Metastatic Lung Carcinoma in the Adrenal Gland (tissue), 1 donor: Measurements from ENCODE around the gene FRRS1L.

DNA sequence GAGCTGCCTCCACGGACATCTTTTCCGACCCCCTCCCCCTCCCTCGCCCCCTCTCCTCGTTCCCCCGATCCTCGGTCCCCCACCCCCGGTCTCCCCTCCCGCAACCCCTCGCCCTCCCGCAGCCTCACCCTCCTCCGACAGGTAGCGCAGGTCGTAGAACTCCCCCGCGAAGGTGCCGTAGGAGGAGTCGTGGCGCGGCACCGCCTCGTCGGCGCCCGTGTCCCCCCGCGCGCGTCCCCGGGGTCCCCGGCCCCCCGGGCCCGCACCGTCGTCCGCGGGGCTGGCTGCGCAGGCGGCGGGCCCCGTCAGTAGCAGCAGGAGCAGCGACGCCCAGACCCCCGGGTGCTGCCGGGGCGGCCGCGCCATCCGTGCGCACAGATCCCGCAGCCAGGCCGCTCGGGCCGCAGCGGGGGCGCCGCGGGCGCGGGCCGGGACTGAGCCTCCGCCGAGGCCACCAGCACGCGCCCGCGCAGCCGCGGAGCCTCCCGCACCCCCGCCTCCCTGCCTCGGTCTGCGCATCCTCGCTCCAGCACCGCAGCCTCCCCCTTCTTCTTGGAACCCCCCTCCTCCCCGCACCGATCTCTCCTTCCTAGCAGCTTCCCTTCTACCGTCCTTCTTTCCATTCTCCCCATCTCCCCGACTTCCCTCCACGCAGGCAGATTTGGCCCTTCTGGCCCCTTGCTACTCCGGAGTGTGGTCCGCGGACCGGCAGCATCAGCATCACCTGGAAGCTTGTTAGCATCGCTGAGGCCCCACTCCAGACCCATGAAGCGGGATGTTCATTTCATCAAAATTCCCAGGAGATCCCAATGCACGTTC lies at the start of gene FRRS1L:
FRRS1L (minus strand) TSS at position 477 of the 819 bp plus-strand sequence.
- PRO-cap: no peak

- PRO-cap: no peak
Observed at GRCh38 chr9:109248268-109248635, 72.6 kb downstream of the EPB41L4B start.

- PRO-cap: no peak
Observed at GRCh38 chr9:109255423-109256342, 65.2 kb downstream of the EPB41L4B start.

GRCh38 chr9:109299687-109300160 lies 21.1 kb downstream of the EPB41L4B start:
- PRO-cap: no peak

GRCh38 chr9:109304268-109304845 lies 16.5 kb downstream of the EPB41L4B start:
- PRO-cap: no peak

- PRO-cap: no peak
Observed at GRCh38 chr9:109346464-109346789, 25.6 kb upstream of the EPB41L4B start.

- PRO-cap: no peak
Observed at GRCh38 chr9:109409824-109410597, 88.1 kb downstream of the PTPN3 start.

DNA sequence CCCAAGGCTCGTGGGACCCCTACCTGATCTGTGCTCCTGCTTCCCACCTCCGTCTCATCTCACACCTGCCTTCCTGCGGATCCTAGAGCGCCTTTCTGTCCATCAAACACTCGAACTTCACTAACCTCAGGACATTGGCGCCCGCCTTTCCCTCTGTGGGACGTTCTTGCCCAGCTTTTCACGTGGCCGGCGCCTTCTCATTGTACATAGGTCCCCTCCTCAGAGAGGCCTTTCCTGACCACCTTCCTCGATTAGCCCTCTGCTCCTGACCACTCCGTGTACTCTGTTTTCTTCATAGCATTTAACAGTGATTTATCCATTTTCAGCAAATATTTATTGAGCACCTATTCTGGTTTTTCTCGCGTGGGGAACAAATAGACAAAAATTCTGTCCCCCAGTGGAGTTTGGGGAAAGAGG lies 625 bp upstream of the PTPN3 start:
- PRO-cap: unidirectional peak, minus-strand start at position 61 of the sequence; unidirectional peak, minus-strand start at position 97 of the sequence

- PRO-cap: no peak
Observed at GRCh38 chr9:109772205-109772524, 7.8 kb upstream of the PALM2AKAP2 start.

DNA sequence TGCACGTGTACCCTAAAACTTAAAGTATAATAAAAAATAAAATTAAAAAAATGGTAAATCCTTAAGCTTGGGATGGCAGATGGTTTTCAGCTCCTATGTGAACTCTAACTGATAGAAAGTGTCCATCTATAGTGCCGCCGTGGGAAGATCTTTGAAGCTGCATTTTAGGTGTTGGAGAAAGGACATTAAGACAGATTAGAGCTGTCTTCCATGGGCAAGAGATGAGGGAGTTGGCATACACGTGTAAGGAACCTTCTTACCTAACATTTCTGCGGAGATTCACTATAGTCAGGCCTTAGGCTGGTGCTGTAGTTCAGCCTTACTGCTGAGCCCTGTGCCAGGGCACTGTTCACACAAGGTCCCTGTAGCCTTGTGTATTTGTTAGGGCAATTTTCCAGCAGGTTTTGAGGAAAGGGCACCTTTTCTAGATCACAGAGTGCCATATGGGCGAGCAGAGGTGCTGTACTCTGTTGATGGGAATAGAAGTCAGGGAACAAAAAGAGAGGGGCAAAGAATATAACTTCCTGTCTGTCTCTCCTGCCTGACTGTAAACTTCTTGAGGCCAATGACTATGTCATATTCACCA lies 15.5 kb downstream of the PALM2AKAP2 start:
- PRO-cap: no peak

DNA sequence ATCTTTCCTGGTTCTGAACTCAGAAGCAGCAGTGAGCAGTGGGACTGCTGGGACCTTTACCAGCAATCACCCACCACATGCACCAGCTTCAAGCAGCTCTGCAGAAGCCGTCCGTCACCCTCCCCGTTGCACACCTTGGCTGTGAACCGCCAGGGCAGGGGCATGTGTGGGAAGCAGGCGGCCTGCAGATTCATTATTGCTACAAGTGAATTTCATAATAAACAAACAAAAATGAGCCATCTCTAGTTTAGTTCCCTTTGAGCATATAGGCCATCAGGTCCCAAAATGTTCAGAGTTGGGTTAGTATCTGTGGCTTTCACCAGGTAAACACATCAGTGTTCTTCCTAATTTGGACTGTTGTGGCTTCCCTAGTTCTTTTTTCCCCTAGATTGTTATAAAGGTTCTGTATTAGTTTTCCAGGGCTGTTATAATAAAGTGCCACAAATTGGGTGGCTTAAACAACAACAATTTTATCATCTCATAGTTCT lies 17.6 kb downstream of the PALM2AKAP2 start:
- PRO-cap: no peak

GRCh38 chr9:109868070-109868634 lies 88.2 kb downstream of the PALM2AKAP2 start:
- PRO-cap: no peak

- PRO-cap: no peak
Observed at GRCh38 chr9:110027535-110028243, 180.3 kb downstream of the C9orf152 start.

DNA sequence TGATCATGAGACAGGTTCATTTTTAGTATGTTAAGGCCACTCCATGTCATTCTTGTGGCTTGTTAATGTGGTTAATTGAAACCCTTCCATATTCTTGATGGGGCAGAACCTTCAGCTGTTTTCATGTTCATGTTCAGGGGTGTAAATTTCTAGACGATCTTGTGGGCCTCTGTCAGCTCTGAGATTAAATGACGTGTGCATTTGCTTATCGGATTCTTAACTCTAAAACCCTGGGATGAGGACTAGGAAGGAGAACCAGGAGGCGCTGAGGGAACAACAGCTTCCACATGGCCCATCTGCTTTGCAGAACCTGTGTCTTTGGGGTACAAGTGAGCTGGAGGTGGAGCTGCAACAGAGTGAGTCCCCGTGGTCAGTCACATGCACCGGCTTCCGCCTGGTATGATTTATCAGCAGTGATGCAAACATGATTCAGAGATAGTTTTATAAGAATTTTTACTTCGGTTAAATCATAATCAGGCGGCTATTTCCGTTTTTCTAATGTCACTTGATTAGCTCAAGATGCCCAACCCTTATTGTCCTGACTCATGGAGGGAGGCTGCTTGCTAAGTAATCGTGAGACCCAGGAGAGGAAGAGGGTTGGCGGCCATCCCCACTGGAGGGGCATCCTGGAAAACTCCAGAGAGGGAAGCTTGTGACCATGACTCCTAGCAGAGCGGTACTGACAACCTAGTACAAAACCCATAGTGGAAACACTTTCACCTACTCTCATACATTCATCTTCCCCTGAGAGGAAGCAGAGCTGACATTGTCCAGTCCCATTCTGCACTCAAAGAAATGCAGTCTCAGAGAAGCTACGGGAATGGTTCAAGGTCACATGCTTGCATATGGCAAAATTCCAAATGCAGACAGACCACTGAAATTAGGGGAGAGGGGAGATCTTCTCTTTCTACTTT lies 138.3 kb downstream of the C9orf152 start:
- PRO-cap: no peak

GRCh38 chr9:110099191-110099792 lies 108.7 kb downstream of the C9orf152 start:
- PRO-cap: no peak

DNA sequence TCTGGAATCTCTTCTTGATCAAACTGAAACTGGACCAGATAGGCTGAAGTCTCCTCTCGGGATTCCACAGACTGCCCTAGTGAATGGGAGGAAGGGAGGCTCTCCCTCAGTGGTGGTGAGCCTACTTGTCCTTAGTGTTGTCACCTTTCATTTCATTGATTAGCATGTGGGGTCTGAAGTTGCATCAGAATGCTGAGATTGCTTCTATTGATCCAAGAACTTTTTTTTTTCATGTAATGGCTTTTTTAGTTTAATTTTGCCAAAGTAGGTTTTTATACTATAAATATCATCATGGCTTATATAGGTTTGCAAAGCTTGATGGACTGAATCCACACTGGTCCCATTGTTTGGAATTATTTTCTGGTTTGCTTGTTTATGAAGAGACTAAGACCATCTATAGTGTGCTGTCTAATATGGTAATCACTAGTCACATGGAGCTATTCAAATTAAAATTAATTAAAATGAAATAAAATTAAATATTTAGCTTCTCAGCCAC lies 40.4 kb downstream of the C9orf152 start:
- PRO-cap: no peak

DNA sequence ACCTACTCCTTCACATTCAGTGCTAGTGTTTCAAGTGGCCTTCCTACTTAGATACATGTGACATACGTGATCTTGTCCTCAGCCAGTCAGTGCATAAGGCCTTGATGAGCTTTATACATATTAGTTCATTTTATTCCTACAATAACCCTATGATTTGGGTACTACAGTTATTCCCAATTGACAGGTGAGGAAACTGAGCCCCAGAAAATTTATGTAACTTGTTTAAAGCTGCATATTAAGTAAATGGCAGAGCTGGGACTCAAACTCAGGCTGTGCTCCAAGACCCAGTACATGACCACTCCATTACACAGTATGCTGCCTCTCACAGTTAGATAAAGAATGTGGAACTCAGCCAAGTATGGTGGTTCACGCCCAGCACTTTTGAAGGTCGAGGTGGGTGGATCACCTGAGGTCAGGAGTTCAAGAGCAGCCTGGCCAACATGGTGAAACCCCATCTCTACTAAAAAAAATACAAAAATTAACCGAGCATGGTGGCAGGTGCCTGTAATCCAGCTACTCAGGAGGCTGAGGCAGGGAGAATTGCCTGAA lies 2.5 kb downstream of the C9orf152 start:
- PRO-cap: unidirectional peak, minus-strand start at position 300 of the sequence

DNA sequence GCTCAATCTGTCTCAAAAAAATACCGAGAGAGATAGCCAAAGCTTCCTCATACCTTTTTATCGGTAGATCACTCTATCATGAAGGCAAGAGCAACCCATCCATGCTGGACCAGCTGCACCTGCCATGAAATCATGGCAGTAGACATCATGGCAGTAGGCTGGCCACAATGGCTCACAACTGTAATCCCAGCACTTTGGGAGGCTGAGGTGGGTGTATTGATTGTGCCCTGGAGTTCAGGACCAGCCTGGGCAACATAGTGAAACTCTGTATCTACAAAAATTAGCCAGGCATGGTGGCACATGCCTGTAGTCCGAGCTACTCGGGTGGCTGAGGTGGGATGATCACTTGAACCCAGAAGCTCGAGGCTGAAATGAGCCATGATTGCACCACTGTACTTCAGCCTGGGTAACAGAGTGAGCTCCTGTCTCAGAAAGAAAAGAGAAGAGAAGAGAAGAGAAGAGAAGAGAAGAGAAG lies 1.5 kb upstream of the C9orf152 start:
- PRO-cap: no peak

DNA sequence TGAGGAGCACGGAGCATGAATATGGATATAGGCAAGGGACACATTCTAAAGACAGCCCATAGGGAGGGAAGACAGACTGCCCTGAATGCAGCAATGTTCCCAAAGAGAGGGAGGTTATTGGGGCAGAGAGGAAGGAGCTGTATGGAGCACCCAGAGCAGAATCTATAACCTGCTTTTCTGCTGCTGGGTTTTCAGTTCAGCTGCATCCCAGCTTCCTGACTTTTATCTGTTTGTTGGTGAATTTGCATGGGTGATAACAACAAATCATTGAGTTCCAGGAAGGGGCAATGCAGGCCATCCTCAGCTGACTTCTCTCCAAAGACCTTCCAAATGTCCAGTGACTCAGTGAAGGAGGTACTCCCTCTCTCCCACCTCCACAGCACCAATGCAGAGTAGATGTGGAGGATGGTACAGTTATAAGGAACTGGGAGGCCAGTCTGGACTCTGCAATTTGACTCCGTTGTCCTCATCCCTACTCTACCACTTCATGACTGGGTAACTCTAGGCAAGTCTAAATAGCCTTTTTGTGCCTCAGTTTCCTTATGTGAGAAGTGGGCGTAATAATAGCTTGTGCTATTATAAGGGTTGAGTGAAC lies 1.6 kb upstream of the TXN start:
- PRO-cap: no peak

GRCh38 chr9:110303035-110303631 lies 34.5 kb downstream of the TXNDC8 start:
- PRO-cap: no peak